ENCODE measurements around the genes NCL and ALPG.

- RRBS: no CpG with 5 or more reads among the region's 17 CpGs
These were observed 3.4 kb upstream of the B3GNT7 start for GRCh38 chr2:231391799-231392744.

GRCh38 chr2:231399404-231399832 lies 3.9 kb downstream of the B3GNT7 start:
- RRBS: no CpG with 5 or more reads among the region's 12 CpGs

- RRBS: under 1% methylated on average over 9 of the region's 103 CpGs
These were observed at the start of gene NCL for GRCh38 chr2:231463566-231464555. TSS of gene NCL (minus strand) at chr2:231464484.

- RRBS: 9% methylated on average over 41 of the region's 78 CpGs
These were observed 714 bp upstream of the NCL start for GRCh38 chr2:231464683-231465712.

GRCh38 chr2:231528116-231528735 lies 2.0 kb downstream of the NMUR1 start:
- RRBS: no CpG with 5 or more reads among the region's 29 CpGs

GRCh38 chr2:231611675-231612755 lies 19.4 kb downstream of the TEX44 start:
- RRBS: no CpG with 5 or more reads among the region's 20 CpGs

GRCh38 chr2:231613253-231613887 lies 20.7 kb downstream of the TEX44 start:
- RRBS: under 1% methylated on average over 5 of the region's 22 CpGs

- RRBS: no CpG with 5 or more reads among the region's 12 CpGs
These were observed 3.3 kb downstream of the PTMA start for GRCh38 chr2:231711545-231712079.

GRCh38 chr2:231985597-231986190 lies 24.2 kb downstream of the DIS3L2 start:
- RRBS: no CpG with 5 or more reads among the region's 8 CpGs

- RRBS: no CpG with 5 or more reads among the region's 15 CpGs
These were observed 57.2 kb upstream of the ALPP start for GRCh38 chr2:232321296-232321736.

DNA sequence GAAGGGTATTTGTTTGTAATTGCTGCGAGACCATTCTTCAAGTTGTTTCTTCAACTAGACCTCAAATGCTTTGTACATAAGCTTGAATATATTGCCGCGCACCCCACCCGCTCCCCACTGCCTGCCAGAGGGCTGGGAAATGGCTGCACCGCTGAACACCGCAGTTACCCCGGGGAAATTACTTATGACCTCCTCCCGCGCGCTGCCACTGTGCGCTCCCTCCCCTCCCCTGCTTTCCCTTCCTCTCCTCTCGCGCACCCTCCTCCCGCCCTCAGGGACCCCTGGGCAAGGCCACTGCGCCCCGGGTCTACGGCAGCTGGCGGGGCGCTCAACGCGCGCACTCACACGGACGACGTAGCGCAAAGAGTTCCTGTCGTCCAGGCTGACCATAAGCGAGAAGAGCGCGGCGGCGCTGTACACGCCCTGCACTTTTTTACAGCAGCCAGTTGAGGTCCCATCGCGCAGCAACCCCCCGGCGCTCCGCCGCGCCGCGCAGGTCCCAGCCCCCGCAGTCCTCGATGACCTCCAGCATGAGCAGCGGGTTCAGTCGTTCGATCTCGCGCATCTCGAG lies 7.9 kb downstream of the ALPP start:
- RRBS: no CpG with 5 or more reads among the region's 50 CpGs

- RRBS: no CpG with 5 or more reads among the region's 6 CpGs
These were observed at the start of gene ALPG for GRCh38 chr2:232406553-232406999. TSS of gene ALPG (plus strand) at chr2:232406844.

GRCh38 chr2:232420535-232421725 lies 14.3 kb downstream of the ALPG start:
- RRBS: 62% methylated on average over 43 of the region's 95 CpGs

GRCh38 chr2:232526673-232527052 lies 703 bp downstream of the CHRND start:
- RRBS: 100% methylated on average over 1 of the region's 7 CpGs

GRCh38 chr2:232584034-232584607 lies 33.6 kb downstream of the EIF4E2 start:
- RRBS: no CpG with 5 or more reads among the region's 6 CpGs

DNA sequence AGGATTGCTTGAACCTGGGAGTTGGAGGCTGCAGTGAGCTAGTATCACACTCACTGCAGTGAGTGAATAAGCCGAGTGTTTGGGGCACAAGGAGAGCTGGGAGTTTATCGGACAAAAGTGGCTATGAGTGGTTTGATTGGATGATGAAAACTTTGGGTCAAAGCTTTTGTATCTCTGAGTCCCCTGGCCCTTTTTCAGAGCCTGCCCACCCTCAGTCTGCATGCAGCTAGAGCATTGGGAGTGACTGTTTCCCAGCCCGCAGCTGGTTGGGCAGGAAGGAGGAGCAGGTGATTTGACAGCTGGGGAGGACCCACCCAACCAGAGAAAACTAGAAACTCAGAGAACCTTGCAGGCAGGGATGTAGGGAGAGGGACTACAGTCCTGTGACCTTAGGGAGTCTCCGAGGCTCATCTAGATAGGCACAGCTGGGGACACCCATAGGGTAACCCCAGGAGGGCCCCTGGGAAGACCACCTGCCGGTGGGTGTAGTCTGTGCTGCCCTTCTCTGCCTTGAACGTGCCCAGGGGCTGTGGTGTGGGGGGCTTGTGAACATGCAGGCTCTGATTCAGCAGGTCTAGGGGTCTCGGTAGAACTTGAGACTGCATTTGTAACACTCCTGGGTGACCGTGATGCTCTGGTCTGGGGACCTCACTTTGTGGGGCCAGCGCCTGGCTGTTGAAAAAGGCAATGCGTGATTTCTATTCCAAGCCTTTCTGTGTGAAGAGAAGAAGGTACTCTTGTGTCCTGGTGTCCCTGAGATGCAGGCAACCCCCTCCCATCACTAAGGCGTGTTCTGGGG lies 14.9 kb downstream of the EFHD1 start:
- RRBS: no CpG with 5 or more reads among the region's 11 CpGs

GRCh38 chr2:232815412-232815948 lies 39.1 kb upstream of the KCNJ13 start:
- RRBS: no CpG with 5 or more reads among the region's 3 CpGs

GRCh38 chr2:232838270-232838993 lies 31.6 kb upstream of the SNORC start:
- RRBS: no CpG with 5 or more reads among the region's 3 CpGs

GRCh38 chr2:232872046-232872738 lies 2.1 kb downstream of the SNORC start:
- RRBS: no CpG with 5 or more reads among the region's 20 CpGs

- RRBS: no CpG with 5 or more reads among the region's 12 CpGs
These were observed 4.1 kb downstream of the SNORC start for GRCh38 chr2:232874040-232874766.

Data from HCT116 (cell line).